Ovary (tissue), 7 donors: ENCODE results near the gene PLA2G2E.

GRCh38 chr1:19082817-19083655 lies 126.6 kb upstream of the IFFO2 start:
- PRO-cap, 7 experiments, result no peak in any of the 7 experiments
- RAMPAGE, long total RNA, 2 experiments, result no peak in any of the 2 experiments

DNA sequence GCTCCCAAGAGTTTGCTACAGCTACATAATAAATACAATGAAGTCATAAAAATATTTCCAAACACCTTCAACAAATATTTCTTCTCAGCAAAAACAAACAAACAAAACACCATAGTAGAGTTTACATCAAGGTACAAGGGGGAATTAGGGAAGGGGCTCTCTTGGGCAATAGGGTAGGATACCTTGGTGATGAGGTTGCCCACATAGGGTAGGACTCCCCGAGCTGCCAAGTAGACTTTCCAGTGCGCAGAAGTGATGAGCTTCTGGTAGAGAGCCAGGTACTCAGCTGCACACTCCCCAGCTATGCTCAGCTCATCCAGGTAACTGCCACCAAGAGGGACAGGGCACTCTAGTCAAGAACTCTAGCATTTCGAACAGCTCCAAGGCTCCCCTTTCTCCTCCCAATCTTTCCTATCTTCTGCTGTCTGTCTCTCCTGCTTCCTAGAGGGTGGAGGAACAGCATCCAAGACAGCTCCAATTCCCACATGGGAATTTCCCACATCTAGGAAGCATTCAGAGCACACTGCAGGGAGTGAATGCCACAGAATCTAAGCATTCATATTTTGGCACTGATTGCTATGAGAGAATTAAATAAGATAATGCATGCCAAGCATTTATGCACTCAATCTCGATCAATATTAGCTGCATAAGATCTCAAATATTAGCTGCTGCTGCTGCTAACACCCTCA lies 105.1 kb downstream of the UBR4 start:
- PRO-cap, 7 experiments, result no peak in any of the 7 experiments
- RAMPAGE, long total RNA, 2 experiments, result no peak in any of the 2 experiments

- PRO-cap, 7 experiments, result no peak in any of the 7 experiments
- RAMPAGE, long total RNA, 2 experiments, result no peak in any of the 2 experiments
These were observed 84.2 kb downstream of the UBR4 start for GRCh38 chr1:19125937-19126191.

DNA sequence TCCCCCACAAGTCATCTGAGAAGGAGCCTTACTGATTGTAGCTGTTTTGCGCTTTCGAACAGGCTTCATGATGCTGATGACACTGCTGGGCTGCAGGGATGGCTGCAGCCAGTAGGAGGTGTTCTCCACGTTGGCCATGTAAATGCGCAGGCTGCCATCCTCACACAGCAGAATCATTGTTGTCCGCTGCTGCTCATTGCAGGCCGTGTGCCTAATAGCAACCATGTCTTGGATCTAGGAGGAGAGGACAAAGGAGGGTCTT lies 56.9 kb downstream of the UBR4 start:
- PRO-cap, 7 experiments, result no peak in any of the 7 experiments
- RAMPAGE, long total RNA, 2 experiments, result no peak in any of the 2 experiments

GRCh38 chr1:19164788-19165029 lies 45.4 kb downstream of the UBR4 start:
- PRO-cap, 7 experiments, result no peak in any of the 7 experiments
- RAMPAGE, long total RNA, 2 experiments, result no peak in any of the 2 experiments

DNA sequence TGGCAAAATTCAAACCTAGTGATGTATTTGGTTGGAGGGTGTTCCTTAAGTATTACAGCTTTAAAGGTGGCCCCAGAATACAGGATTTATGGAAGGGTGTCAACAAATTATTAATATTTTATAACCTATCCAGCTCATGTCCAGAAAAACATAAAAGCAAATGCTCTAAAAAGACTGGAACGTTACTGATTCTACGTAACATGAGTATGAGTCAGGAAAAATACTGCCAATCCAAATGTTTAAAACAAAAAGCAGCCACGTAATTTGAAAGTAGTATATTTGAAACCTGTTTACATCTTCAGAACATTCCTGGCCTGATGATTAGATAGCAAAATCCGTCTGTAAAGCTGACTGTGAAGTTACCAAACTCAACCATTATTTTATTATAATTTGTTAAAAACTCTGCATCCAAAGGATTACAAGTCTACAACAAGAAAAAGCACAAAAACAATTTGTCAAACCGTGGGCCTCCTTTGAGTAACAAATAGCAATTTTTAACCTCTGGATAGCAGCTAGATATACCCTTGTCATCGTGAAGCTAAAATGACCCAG lies 1.3 kb downstream of the UBR4 start:
- PRO-cap, 7 experiments, result peak in 1 of 7 experiments; most common plus-strand start position 306 of the sequence (in 1); most common minus-strand start position 81 of the sequence (in 1)
- RAMPAGE, long total RNA, 2 experiments, result no peak in any of the 2 experiments

- PRO-cap, 7 experiments, result peak in 7 of 7 experiments; most common minus-strand start chr1:19312750 (in 5)
- RAMPAGE, long total RNA, 2 experiments, result no peak in any of the 2 experiments
These were observed 537 bp downstream of the SLC66A1 start for GRCh38 chr1:19312605-19313120.

DNA sequence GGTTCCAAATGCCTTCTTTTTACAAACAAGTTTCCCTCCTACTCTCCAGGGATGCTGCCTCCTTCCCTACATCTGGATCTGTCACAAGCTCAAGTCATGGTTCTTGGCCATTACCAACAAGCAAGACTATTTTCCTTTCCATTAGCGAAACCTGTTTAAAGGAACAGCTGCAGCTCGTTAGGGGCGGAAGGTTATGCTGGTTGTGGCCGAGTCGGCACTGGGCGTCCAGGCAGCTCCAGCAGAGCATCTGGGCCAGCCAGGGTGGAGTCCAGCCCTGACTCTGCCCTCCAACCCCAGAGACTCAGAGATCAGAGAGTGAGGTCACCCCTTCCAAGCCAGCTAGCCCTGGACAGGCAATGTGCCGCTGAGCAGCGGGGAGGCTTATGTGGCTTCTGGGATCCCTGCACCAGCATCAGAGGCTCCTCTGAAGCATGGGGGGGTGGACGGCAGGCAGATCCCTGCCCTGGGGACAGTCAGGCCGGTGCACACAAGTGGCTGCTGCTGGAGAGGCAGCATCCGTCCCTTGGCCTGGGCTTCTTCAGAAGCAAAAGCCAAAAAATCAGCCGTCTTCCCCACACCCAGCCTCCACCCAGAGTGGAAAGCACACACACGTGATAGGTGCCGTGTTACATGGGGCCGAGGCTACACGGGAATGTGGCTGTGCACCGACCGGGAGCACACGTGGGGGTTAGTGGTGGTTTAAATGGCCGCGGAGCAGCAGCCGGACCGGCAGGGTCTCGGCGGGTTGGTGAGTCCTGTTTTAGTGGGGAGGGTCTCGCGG lies 30.0 kb downstream of the SLC66A1 start:
- PRO-cap, 7 experiments, result no peak in any of the 7 experiments
- RAMPAGE, long total RNA, 2 experiments, result no peak in any of the 2 experiments

DNA sequence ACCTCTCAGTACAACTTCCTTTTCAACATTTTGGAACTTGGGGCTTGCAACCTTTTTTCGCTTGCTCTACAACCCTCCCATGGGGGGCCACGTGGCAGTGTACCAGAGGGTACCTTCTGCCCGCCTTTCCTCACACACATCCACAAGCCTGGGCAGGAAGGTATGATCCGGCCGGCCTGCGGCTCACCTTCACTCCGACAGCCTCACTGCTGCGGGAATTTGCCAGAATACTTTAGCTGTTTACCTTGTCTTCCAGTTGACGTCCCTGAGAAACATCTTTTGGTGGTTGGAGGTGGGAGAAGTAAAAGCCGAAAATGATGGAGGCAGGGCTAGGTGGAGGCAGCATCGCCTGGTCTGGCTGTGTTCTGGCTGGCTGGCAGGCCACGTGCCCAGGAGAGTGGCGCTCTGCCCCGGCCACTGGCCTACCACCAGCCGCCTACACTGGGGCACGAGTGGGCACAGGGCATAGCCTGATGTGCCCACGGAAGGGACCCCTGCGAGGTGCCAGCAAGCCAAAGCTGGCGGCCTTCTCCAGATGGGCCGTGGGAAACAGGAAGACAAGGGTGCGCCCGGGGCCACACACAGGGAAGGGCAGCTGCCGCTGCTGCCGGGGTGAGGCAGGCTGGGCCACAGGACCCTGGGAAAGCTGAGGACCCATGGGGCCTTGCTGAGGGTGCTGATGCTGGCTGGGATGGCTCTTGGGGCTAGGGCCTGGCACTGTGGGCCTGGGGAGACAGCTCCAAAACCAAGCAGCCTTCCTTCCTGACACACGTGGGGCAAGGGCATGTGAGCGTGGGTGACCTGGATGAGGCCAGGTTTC lies 40.6 kb downstream of the SLC66A1 start:
- PRO-cap, 7 experiments, result no peak in any of the 7 experiments
- RAMPAGE, long total RNA, 2 experiments, result no peak in any of the 2 experiments

DNA sequence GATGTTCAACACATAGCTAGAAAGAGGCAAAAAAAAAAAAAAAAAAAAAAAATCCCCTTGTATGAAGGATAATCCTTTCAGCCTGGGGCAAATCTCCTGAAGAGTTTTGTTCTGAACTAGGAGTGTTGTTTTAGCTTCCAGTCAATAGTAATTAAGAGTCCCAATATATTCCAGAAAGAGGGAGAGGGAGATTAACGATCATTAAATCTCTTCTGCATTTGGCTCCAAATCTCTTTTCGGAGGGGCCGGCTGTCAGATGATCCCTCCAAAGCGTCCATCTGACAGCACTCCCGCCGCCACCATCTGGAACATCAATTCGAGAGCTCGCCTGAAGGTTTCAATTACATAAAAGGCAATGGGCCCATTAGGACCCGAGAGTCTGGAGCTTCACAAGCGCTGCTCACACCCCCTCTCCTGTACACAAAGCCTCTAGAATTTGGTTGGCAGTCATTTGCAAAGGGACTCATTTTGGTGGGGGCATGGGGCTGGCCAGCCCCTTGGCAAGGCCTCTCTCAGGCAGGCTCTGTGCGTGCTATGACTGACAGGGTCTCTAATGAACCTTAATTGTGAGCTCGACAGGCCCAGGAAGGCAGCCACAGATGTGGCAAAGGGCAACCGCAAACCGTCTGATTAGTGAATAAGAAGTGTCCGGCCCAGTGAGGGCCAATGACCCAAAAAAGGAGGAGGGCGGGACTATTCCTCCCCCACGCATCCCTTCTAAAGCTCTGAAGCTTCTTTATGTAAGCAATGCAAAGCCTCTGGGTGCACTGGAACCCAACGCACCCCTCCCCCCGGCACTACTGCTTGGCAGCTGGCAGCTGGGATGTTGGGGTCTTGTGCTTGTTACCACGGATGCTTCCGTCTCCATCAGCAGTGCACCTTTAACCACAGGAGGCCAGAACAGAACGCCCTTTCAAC lies 79.6 kb downstream of the CAPZB start:
- PRO-cap, 7 experiments, result no peak in any of the 7 experiments
- RAMPAGE, long total RNA, 2 experiments, result no peak in any of the 2 experiments

DNA sequence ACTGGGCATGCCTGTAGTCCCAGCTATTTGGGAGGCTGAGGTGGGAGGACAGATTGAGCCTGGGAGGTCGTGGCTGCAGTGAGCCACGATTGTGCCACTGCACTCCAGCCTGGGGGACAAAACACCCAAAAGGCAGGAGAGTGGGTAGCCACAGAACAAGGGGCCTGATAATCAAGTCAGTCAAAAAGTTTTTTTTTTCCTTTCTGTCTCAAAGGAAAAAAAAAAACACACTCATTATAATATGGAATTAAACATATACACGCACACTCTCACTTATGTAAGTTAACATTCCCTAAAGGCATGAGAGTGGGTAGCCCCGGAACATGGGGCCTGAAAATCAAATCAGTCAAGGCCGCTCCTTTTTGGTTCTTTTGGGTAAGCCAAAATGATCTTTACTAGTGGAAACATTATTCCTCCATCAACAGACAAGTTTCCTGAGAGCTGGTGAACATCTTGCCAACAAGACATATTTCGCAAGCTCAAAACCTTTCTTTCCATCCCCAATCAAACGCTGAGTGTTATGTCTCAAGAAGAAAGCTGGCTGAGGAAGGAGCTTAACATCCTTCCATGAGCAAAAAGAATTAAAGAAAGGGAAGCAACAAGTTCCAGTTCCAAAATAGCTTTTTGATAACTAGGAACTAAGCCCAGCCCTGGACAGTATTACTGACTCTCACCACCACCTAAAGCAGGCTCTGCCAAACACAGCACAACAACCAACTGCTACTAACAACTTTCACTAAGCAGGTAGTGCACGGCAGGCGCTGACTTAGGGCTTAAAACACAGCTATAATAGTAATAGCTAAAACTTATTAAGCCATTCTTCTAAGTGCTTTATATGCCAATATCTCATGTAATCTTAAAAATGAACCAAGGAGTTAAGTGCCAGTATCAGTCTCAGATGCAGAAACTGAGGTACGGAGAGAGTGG lies 50.3 kb downstream of the CAPZB start:
- PRO-cap, 7 experiments, result peak in 6 of 7 experiments; most common plus-strand start position 657 of the sequence (in 4); most common minus-strand start position 578 of the sequence (in 2)
- RAMPAGE, long total RNA, 2 experiments, result no peak in any of the 2 experiments

DNA sequence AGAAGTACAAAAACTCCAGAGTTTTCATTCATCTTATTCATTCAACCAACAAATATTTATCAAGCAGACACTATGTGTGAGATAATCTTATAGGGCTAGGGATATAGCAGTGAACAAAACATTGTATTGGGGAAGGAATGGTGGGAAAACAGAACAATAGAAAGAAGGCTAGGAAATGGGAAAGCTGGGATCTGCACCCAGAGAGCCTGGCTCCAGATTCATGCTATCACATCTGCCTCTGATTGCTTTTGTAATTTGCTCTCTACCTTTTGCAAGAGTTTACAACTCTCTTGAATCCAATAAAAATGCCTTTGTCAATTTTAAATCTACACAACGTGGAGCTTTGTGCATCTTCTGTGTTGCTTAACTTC lies 3.9 kb upstream of the MICOS10 start:
- PRO-cap, 7 experiments, result no peak in any of the 7 experiments
- RAMPAGE, long total RNA, 2 experiments, result no peak in any of the 2 experiments

DNA sequence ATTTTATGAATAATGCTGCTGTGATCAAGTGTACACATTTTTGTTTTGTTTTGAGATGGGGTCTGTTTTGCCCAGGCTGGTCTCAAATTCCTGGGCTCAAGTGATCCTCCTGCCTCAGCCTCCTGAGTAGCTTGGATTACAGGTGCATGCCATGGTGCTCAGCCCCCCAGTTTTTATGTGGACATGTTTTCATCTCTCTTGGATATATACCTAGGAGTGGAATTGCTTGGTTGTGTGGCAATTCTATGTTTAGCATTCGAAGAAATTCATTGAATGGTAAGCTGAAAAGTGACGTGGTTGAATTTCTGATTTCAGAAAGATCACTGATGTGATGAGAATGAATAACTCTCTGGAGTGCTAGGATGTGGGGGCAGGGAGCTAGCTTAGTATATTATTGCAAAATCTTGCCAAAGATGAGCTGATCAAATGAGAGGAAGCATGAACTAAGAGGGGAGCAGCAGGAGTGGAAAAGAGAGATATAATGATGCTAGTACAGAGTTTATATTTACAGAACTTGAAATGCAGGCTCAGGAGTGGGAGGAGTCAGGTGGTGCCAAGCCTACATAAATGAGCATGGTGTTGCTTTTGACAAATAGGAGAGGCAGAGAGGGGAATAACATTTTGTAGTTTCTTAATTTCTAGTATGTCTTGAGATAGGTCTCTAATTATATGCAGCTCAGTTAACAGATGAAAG lies 9.1 kb downstream of the MICOS10 start:
- PRO-cap, 7 experiments, result no peak in any of the 7 experiments
- RAMPAGE, long total RNA, 2 experiments, result no peak in any of the 2 experiments

GRCh38 chr1:19687997-19688821 lies 23.5 kb downstream of the HTR6 start:
- PRO-cap, 7 experiments, result no peak in any of the 7 experiments
- RAMPAGE, long total RNA, 2 experiments, result no peak in any of the 2 experiments

DNA sequence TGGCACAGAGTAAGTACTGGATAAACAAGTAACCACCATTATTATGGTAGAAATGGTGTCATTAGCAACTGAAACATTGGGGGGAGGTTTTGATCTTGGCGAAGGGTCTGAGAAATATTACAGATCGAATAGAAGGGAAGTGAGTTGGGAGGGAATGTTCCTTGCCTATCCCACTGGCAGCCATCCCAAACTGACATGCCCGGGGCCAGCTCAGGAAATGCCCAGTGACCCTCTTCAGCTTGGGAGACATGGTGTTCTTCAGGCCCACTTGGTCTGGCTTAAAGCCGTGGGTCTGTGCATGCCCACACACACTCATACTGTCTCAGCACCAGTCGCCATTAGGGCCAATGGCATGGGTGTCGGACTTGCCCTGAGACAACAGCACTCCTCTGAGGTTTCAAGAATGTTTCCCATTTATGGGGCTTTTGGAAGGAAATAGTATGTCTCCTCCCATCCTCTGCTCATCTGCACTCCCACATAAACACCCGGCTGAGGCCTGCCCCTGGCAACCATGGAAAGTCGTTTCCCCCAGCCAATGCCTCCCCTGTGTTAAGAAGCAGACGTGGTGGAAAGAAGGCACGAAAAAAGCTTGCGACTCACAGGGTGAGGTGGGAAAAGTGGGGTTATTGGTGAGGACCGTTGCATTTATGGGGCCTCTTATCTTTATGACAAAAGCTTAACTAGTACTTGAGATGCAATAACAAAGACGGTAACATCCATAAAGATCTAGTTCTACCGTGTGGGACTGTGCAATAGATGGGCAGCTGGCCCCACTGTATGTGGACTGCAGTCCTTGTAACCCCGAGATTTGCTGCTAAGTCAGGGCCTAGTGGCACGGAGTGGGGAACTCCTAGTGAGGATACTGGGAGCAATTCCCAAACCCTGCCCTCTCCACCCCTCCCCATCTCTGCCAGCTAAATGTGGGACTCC lies 2.0 kb downstream of the RNF186 start:
- PRO-cap, 7 experiments, result no peak in any of the 7 experiments
- RAMPAGE, long total RNA, 2 experiments, result no peak in any of the 2 experiments

DNA sequence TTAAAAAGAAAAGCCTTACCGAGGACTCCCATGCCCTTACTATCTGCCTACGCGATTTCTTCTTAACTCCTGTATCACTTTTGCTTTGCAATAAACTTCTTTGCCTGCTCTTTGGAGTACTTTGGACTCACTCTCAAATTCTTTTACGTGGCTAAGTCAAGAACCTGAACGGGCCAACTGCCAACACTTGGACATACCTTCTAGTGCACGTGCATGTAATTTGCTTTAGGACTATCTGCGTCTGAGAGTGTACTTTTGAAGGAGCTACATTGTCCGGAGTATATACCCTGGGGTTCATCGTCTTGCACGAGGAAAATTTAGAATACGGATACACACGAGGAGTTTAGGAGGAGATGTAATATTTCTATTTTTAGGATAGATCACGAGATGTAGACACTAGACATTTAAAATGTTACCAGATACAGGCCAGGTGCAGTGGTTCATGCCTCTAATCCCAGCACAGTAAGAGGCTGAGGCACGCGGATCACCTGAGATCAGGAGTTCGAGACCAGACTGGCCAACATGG lies 3.5 kb upstream of the OTUD3 start:
- PRO-cap, 7 experiments, result no peak in any of the 7 experiments
- RAMPAGE, long total RNA, 2 experiments, result no peak in any of the 2 experiments

DNA sequence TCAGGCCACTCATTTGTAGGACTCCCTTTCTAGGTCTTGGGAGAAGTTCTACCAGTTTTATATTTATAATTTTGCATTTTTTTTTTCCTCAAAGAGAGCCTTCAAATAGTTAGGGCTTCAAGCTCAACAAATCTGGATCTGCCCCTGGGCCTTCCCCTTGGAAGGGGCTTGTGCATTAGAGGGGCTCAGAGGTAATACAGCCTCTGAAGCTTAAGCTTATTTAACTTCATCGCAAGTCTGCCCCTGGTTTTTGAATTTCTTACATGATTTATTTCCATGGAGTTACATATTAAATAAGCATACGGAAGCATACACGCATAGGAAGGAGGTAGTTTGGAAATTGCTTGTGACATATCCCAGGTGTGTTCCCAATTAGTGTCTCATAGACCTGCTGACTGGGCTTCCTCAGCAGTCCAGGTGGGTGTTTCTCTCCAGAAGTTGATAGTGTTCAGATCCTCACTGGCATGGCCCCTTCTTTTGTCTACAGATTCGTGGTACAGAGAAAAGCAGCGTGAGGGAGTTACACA lies 14.9 kb downstream of the OTUD3 start:
- PRO-cap, 7 experiments, result no peak in any of the 7 experiments
- RAMPAGE, long total RNA, 2 experiments, result no peak in any of the 2 experiments

- PRO-cap, 7 experiments, result no peak in any of the 7 experiments
- RAMPAGE, long total RNA, 2 experiments, result no peak in any of the 2 experiments
These were observed 16.1 kb downstream of the PLA2G2E start for GRCh38 chr1:19907110-19907848.

DNA sequence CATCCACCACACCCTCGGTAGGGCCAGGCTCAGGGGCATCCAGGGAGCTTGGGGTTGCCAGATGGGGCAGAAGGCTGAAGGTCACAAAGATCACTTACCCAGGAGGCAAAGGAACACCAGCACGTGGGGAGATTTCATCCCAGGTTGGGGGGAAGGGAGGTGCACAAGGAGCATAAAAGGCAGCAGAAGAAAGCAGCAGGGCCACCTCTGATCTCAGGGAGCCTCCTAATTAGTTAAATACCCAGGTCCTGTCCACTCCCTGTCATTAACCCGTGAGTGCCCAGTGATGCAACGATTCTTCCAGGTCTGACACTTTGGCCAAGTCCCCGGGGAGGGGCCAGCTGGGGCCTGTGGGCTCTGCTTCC lies at the start of gene PLA2G2E:
Gene PLA2G2E, minus strand, starts transcription at position 196 of the 365 bp plus-strand sequence.
- PRO-cap, 7 experiments, result no peak in any of the 7 experiments
- RAMPAGE, long total RNA, 2 experiments, result no peak in any of the 2 experiments

DNA sequence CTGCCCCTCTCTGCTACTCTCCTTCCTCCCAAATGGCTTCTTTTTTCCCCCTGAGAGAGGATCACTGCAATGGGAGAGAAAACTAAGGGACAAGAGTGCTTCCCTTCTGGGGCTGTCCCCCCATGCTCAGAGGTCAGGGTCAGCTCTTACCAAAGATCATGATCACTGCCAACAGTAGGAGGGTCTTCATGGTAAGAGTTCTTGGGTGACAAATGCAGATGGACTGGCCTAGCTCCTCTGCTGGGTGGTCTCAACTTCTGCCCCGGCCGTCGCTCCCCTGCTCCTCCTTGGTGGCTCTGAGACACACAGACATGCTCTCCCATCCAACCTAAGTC lies 867 bp downstream of the PLA2G2A start:
- PRO-cap, 7 experiments, result no peak in any of the 7 experiments
- RAMPAGE, long total RNA, 2 experiments, result no peak in any of the 2 experiments